Glomerular endothelial cell (primary cell): Measurements from ENCODE around the gene RTF2.

DNA sequence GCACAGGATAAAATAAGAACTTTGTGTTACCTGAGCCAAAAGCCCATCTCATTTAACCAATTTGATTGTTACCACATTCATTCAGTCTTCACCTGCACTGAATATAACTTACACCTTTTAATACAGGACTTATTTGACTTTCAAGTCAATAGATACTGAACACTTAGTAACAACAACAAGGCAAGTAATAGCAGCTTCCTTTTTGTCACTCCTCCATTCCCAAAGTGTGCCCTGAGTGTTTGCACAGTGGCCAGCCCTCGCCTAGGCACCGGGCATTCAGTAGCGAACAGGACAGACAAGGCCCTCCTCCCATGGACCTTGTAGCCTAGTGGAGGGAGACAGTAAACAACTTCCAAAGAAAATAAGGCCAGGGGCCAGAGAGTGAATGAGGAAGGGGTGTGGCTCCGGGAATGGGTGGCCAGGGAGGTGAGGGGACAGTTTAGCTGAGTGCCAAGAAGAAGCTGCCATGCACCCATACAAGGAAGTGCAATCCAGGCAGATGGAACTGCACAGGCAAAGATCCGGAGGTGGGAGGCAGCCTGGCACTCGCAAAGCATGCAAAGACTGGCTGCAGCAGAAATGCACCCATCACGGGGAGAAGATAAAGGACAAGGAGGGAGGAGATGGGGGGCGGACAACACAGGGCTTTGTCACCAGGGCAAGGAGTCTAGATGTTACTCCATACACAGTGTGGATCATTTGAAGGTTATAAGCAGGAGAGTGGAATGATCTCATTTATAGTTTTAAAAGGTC is 32.4 kb downstream of the ATP9A start:
- RAMPAGE, long total RNA: no peak

DNA sequence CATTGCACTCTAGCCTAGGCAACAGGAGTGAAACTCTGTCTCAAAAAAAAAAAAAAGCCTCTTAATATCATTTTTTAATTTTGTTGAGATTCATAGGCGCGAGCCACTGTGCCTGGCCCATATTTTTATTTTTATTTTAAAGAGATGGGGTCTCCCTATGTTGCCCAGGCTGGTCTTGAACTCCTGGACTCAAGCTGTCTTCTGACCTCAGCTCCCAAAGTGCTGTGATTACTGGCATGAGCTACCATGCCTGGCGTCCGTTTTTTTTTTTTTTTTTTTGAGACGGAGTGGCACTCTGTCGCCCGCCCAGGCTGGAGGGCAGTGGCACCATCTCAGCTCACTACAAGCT is 190.5 kb downstream of the ZFP64 start:
- RAMPAGE, long total RNA: no peak

DNA sequence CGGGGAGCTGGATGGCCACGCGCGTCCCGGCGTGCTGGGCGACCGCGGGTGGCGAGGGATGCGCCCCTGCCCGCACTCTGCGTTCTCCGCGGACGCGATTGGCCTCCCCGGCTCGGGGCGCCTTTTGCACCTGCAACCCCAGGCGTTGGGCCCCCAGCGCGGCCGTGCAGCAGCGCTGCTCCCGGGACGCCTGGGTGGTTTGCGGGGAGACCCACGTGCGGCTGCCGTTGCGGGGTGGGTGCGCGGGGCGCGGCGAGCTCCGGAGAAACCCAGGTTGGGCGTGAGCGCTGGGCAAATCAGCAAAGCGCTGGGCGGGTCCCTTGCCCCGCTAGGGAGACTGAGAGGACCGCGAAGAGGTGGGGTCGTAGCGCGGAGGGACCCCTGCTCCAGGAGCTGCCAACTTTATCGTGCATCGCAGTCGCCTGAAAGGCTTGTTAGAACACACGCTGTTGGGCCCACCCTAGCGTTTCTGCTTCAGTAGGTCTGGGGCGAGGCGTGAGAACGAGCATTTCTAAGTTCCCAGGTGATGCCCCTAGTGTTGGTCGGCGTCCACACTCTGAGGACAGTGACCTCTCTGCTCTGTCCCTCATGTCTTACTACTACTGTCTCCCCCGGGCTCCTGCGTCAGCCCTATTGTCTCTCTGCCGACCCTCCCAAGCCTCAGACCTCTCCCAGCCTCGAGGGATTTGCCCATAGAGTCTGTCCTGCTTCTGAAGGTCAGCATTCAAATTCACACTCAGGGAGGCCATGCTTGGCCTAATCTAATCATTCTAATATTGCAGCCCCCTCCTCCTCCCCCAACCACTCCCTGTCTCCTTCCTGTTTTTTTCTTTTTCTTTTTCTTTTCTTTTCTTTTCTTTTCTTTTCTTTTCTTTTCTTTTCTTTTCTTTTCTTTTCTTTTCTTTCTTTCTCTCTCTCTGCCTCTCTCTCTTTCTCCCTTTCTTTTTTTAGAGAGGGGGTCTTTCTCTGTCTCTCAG is 624 bp upstream of the ZFP64 start:
- RAMPAGE, long total RNA: no peak

GRCh38 chr20:53580461-53581081 is 13.1 kb downstream of the ZNF217 start:
- RAMPAGE, long total RNA: no peak

DNA sequence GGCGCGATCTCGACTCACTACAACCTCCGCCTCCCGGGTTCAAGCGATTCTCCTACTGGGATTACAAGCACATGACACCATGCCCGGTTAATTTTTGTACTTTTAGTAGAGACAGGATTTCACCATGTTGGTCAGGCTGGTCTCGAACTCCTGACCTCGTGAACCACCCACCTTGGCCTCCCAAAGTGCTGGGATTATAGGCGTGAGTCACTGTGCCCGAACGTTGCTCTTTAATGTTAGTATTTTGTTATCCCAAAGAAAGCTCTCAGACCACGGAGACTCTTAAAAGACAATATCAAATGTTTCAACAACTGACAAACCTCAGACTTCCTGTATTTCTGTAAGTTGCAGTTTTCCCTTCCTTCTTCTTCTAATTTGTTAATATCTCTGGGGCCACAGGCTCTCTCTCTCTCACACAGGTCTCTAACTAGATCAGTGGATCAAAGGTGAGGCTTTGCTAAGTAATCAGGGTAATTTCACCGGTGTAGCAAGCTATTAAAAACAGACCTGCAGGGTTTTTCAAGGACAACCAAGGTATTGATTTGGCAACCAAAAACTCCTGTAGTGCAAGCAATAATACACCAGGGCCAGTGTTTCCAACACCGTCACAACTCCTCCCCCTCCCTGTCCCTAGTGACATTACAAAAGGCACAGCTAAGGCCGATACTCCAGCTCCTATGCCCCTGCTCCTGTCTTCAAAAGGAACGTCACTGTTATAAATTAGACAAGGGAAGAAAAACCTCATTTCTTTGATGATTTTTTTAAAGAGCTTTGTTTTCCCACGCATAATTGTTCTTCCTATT is 48.9 kb upstream of the ZNF217 start:
- RAMPAGE, long total RNA: no peak

DNA sequence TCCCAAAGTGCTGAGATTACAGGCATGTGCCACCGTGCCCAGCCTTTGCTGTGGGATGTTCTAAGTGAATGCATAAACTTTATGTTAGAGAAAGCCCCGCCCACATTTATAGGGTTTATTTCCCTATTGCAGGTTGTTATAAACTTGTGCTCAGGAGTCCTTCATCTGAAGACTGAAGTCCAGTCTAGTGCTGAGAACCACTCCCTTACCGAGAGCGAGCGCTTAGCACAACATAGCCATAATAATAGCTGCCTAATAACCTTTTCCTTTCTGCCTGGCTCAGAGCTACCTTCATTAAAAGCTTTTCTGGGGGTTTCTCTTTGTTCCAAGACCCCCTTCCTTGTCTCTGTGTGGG is 75.4 kb upstream of the ZNF217 start:
- RAMPAGE, long total RNA: no peak

DNA sequence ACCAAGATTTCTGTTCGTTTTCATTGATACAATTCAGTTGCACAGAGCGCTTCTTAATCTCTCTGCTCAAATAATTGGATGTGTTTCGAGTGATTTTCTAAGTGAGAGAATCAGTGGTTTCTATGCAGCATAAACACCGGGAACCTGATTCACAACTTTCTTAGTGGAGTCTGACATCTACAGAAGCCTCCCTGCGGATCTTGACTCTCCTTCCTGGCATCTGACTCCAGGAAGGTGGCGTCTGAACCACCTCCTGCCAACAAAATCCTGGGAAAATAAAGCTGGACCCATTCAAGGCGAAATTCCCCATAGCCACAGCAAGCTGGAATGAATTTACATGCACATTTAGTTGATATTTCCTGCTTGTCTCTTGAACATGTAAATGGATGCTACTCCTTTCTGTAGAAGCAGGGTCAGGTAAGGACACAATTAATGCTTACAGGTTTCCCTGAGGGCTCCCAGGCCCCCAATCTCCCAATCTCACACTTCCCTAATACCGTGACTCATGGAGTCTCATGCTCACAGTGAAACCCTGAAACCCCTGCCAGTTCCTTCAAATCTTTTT is 197.3 kb upstream of the ZNF217 start:
- RAMPAGE, long total RNA: no peak

- RAMPAGE, long total RNA: no peak
Observed at GRCh38 chr20:53827730-53828589, 234.3 kb upstream of the ZNF217 start.

GRCh38 chr20:53839368-53840147 is 230.8 kb downstream of the BCAS1 start:
- RAMPAGE, long total RNA: no peak

DNA sequence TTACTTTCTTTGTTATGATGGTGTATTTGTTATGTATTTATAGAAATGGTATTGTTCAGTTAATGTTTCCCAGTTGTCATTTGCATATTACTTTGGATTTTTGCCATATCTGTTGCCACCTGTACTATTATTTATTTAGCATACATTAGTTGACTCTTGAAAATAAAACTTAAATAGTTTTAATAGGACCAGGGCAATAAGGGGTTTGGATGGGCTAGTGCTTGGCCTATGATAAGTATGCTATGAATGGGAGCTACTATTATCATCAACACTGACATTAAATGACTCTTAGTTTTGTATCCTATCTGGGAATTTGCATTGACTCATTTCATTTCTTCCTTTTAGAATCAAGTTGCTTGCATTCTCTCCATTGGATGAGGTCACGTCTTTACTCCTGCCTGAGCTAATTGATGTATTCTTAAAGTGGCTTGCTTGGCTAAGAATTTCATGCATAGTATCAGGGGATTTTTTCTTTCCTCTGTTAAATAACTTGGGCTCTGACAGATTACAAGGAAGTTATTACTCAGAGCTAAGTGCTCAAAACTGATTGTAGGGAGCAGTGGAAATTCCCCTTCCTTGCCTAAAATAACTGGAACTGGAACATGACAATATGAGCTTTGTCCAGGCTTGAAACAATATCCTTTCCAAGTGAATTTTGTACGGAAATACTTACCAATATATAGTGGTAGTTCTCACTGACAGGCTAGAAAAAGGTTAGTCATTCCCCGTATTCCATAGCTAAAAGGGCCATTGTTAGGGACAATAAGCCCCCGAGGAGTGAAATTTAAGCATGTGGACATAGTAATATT is 170.0 kb downstream of the BCAS1 start:
- RAMPAGE, long total RNA: no peak

- RAMPAGE, long total RNA: no peak
Observed at GRCh38 chr20:53935346-53935634, 135.1 kb downstream of the BCAS1 start.

- RAMPAGE, long total RNA: no peak
Observed at GRCh38 chr20:54067413-54068120, 2.8 kb downstream of the BCAS1 start.

DNA sequence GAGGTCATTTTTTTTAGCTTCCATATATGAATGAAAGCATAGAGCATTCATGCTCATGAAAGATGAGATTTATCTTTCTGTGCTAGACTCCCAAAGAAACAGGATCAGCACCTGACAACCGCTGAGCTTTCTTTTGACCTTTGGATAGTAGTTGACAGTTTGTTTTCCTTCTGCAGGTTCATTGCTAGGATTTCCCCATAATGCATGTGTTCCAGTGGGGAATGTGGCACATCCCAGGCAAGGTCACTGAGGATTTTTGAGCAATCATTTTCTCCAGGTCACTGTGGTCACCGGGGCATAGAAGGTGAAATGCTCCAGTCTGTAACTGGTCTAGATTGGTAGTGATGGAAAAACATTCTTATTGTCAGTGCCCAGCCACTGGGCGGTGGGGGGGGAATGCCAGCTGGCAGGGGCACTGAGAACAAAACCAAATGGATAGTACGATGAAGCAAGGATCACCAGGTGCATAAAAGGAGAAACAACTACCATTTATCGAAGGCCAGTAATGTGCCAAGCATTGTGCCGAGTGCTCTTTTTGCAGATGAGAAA is 33.7 kb upstream of the BCAS1 start:
- RAMPAGE, long total RNA: no peak

DNA sequence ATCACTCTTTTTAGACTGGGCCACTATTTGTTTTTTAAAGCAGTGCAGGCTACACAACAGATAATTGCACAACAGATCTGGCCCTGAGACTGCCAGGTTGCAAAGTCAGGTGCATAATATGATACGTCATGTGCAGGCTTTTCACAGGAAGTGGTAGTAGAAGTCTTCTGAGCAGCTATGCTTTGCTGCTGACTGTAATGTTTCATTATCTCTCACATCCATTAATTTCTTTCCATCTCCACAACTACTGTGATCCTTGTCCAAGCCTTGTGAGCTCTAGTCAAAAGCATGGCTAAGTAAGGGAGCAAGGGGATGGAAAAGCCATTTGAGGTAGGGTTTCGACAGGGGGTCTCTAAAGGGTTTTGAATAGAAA is 13.6 kb downstream of the PFDN4 start:
- RAMPAGE, long total RNA: no peak

GRCh38 chr20:54350397-54350625 is 125.1 kb upstream of the DOK5 start:
- RAMPAGE, long total RNA: no peak

GRCh38 chr20:56146783-56147180 is 101.8 kb upstream of the MC3R start:
- RAMPAGE, long total RNA: no peak

GRCh38 chr20:56367712-56368926 is 9.3 kb downstream of the FAM210B start:
- RAMPAGE, long total RNA: no peak

- RAMPAGE, long total RNA: no peak
Observed at GRCh38 chr20:56418931-56419375, 6.9 kb downstream of the CASS4 start.

- RAMPAGE, long total RNA: no peak
Observed at GRCh38 chr20:56443362-56443951, 25.0 kb upstream of the RTF2 start.

GRCh38 chr20:56468025-56468783 is at the start of gene RTF2:
Gene RTF2 (plus strand): TSS chr20:56468627.
- RAMPAGE, long total RNA: start-site peak on the plus strand at chr20:56468654-56468693, 639 and 719 reads in 2 replicates